ENCODE data around the gene GUCA1C.

DNA sequence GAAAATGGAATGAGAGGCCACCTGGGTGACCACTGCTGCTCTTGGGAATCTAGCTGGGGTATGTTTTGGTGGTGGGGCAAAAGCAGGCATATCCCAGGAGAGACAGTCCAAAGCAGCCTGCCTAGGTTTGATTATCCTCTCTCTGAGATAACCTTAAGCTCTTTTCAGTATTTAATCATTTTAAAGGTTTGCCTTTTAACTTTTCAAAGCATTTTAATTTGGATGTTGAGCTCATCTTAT, 2.0 kb upstream of the CD47 start:
- PRO-cap = no peak

- PRO-cap = no peak
These were observed 28.2 kb upstream of the IFT57 start for GRCh38 chr3:108250338-108250816.

GRCh38 chr3:108250817-108251402, 28.7 kb upstream of the IFT57 start:
- PRO-cap = no peak

DNA sequence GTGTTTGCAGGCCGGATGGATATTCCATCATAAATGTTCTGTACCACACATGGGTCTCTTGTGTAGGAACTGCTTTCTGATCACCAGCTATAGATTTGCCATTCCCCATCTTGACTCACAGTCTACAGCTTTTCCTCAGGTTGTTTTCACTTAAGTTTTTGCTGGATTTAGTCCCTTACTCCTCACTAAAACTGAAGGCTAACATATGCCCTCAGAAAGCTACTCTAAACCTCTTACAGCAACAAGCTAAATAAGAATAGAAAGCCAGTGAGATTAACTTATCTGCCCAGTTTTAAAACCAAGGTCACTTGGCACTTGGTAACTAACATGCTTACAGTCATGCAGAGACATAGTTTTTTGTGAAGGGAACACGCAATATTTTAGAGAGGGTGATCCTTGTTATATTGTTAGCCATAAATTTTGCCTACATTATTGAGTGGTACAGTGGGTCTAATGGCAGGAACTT, at the start of gene GUCA1C:
Gene GUCA1C (minus strand): TSS at position 226 of the 466 bp plus-strand sequence.
- PRO-cap = no peak

GRCh38 chr3:109081786-109082249, 36.1 kb downstream of the MORC1 start:
- PRO-cap = no peak

GRCh38 chr3:109339911-109340389, 2.6 kb upstream of the DPPA4 start:
- PRO-cap = no peak

DNA sequence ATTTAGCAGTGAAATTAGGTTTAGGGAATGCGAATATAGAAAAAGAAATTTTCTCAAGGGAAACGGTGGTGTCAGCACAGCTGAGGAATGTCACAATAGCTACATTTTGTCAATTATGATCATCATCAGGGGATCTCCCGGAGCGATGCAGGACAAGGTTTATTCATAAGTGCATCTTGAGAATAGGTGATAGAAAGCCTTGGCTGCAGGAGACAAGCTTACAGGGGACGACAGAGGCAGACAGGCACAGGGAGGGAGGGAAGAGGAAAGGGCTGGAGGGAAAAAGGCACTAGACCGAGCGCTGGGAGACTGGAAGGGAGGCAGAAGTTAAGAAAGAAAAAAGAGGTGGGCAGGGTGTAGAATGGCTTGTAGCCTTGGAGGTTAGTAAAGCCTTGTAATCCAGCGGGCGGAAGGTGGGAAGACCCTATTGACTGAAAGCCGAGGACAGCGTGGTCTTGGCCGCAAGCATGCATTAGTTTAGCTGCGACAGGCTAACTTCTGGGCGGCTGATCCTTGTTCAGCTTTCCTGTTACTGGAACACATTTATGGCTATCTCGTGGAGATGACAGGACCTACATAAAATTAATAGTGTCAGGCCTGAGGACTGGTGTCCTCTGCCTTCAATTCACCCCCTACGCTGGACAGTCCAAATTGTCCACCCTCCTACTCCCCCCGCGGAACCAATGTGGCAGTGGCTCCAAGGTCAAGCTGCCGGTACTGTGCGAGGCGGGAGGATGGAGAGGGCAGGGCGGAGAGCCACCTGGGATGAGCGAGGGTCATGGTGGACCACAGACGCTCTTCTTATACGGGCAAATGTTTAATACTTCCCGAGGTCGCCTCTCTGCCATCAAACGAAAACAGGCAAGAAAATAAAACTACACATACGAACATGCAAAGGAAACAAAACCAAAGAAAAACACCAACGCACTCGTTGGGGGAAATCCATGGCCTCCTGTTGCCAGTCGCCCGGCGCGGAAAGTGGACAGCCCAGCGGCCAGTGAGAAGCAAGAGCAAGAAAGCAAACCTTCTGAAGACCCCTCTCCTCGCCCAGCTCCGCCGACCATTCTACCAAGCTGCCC, 1.3 kb upstream of the NECTIN3 start:
- PRO-cap = no peak

GRCh38 chr3:111252831-111253202, 181.2 kb downstream of the NECTIN3 start:
- PRO-cap = no peak

DNA sequence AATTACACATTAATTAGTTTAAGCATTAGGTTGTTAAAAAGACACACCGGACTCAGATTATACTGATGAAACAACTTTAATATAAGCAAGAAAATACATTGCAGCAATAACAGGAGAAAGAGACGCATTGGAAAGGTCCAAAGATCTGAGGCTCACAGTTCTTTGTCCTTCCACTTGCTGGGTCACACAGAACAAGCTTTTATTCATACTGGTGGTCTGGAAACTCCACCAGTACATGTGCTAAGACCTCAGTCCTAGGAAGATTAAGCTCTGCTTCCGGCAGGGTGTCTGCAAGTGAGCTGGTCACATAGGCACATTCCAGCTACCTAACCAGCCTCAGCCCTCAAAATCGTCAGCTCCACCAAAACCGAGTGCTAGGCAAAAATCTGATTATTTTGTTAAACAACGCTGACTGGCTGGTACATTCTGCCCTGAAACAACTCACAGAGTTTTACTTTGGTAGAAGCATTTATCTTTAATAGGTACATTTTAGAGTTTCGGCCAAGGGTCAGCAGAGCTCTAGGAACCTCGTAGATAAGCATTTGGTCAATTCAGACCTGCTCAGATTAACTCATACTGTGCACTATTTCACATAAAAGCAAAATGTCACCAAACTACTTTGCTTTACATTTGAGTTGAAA, 2.2 kb downstream of the ZBED2 start:
- PRO-cap = no peak

DNA sequence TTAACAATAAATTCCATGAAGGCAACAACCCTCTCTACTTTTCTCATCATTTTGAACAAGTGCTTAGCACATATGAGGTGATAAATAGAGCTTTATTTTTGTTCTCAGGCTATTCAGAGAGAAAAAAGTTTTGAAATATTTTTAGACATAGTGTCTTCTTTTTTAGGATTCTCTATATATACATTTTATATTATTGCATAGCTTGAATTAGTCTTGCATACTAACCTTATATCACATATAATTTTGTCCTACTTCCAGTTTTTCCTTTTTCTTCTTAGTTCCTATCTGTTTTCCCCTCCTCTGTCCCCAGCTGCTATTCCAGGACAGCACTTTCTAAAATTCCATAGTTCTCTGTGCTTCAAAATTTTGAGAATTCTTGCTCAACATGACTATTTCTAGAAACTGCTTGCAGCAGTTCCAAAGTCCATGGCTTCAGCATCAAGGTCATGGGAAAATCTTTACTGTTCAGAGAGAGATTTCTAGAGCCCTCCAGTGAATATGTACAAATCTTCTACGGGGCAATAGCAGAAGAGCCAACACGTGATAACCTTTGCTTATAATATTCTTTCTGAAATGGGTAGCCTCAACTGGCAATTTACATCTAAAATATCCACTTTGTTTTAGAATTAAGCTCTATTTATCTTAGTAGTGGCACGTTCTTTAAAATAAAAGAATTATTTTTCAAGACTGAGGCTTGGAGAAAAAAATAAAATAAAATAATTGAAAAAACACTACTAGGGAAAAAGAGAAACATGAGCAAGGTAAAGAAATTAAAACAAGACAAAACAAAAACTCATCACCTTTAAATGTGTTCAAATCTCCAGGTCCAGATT, 76.1 kb upstream of the PHLDB2 start:
- PRO-cap = no peak

- PRO-cap = no peak
These were observed 45.8 kb downstream of the PHLDB2 start for GRCh38 chr3:111904695-111905383.

- PRO-cap = no peak
These were observed 39.5 kb upstream of the ABHD10 start for GRCh38 chr3:111939284-111939745.

- PRO-cap = no peak
These were observed 6.3 kb downstream of the C3orf52 start for GRCh38 chr3:112092260-112093098.

- PRO-cap = no peak
These were observed 6.6 kb downstream of the GCSAM start for GRCh38 chr3:112126262-112127038.

- PRO-cap = no peak
These were observed 9.4 kb upstream of the SLC9C1 start for GRCh38 chr3:112303339-112303802.

DNA sequence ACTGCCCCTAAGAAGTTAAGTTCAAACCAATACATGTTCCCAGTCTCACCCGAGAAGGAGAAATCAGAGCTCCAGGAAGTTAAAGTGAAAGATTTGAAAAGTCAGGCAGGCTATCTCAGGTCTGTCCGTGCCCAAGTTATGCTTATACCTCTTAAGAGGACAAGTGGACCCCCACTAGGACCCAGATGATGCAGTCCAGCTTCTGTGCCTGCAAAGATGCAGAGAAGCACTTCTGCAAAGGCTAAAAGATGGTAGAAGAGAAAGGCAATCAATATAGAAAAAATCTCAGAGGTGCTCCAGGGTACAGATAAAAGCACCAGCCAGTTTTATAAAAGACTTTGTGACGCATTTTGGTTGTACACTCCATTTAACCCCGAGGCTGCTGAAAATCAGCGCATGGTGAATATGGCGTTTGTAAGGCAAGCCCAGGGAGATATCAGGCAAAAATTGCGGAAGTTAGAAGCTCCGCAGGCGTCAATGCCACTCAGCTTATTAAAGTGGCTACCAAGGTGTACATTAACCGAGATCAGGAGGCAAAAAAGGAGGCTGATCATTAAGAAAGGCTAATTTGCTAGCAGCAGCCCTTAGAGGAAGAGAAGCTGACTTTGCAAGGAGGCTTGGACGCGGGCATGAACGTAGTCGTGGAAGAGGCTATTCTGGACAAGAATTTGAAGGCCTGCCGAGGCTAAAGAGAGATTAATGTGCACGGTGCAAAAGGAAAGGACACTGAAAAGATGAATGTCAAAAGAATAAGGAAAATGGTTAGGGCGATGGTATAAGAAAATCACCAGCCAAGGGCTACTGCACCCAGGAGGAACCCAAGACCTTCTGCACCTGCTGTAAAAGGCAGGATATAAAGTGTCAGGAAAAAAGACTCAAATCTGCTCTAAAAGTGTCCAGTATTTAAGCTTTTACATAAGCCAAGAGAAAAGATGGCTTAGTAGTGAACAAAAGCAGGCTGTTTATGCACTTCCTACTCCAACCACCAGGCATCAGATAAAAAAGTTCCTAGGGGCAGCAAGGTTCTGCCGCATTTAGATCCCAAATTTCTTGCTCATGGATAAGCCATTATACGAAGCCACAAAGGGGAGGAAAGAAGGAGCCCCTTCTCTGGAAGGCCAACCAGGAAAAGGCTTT, 10.2 kb upstream of the SLC9C1 start:
- PRO-cap = no peak

GRCh38 chr3:112334789-112335593, 2.0 kb downstream of the CD200 start:
- PRO-cap = no peak

DNA sequence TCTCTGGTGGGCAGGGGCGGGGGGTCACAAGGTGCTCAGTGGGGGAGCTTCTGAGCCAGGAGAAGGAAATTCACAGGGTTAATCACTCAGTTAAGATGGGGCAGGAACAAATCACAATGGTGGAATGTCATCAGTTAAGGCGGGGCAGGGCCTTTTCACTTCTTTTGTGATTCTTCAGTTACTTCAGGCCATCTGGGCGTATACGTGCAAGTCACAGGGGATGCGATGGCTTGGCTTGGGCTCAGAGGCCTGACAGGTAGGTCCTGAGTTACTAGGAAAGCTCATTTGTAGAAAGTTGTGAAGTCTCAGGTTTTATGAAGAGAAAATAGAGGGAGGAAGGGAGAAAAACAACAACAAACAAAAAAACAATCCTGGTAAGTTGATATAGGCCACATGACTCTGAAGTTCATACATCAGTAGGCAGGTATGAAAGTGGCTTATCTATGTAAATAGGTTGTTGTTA, 67.7 kb downstream of the CD200 start:
- PRO-cap = no peak

GRCh38 chr3:112437630-112437843, 61.7 kb downstream of the BTLA start:
- PRO-cap = no peak

- PRO-cap = no peak
These were observed 18.7 kb downstream of the SLC35A5 start for GRCh38 chr3:112580481-112580998.

Measured in LUHMES (cell line).